ENCODE measurements around the gene SMIM41.

GRCh38 chr12:52061648-52062109 lies 8.1 kb upstream of the ATG101 start:
- RRBS, result 47% methylated on average over 5 of the region's 12 CpGs

DNA sequence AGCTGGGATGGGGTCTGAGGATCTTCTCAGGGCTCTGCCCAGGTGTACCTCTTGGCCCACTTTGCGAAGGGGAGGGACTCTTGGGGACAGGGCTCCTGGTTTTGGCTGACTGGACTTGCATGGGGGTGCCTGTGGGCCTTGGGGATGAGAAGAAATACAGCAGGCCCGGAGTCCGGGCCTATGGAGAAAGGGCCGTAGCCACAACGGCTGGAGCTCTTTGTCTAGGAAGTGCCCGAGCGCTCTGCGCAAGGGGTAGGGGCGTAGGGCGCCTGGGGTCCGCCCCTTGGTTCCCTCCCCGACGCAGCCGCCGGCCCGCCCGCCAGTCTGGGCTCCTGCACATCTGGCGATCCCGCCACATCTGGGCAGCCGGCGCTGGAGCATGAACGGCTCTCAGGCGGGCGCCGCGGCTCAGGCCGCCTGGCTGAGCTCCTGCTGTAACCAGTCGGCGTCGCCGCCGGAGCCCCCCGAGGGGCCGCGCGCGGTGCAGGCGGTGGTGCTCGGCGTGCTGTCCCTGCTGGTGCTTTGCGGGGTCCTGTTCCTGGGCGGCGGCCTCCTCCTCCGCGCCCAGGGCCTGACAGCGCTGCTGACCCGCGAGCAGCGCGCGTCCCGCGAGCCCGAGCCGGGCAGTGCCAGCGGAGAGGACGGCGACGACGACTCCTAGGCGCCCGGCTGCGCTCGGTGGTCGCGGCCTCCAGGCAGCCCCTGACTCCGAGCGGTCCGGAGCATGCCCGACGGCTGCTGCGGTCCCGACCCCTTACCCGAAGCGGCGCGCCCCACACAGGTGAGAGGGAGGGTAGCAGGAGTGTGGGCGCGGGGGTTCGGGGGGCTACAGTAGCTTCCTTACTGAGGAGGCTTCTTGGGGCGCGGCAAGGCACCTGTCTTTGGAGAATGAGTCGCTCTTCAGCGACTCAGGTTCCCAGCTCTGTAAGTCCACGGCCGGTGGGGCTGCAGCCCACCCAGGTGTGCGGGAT lies at the start of gene SMIM41:
SMIM41 (plus strand) TSS at position 304 of the 971 bp plus-strand sequence.
- RRBS, result 78% methylated on average over 26 of the region's 87 CpGs

DNA sequence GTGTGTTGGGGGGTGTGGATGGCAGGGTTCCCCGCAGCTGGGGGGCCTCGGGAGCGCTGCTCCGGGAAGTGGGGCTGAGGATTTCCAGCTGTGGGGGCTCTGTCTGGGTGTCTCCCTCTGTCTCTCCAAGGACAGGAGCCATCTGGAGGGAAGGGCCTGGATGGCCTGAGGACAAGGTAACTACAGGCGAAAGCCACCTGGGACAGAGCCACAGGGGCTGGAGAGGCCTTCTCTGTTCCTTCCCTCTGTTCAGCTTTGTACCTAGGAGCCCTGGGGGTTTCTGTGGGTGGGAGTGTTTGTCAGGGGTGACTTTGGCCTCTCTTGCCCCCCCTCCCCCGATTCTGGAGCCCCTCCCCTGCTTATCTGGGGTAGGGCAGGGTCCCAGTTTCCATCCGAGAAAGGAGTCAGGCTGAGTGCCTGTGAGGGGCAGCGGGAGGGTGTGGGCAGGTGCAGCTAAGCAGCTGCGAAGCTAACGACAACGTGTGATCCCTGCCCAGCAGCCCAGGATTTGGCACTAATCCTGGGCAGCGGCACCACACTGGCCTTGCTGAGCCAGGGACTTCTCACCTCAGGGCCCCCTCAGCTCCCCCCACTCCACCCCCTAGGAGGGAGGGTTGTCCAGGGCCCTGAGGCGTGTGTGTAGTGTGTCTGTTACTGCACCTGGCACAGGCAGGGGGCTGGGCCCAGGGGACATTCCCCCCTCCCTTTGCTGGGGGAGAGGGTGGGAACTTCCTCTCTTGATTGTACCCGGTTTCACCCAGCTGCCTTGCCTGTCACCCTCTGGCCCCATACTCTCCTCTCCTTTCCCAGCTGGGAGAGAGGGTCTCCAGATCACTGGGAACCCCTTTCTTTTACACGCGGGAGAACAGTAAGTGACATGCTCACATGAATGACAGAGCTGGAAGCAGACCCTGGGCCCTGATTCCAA lies 1.7 kb downstream of the SMIM41 start:
- RRBS, result no CpG with 5 or more reads among the region's 16 CpGs

- RRBS, result no CpG with 5 or more reads among the region's 17 CpGs
Measured at GRCh38 chr12:52145288-52146147, 46.3 kb downstream of the KRT80 start.

- RRBS, result no CpG with 5 or more reads among the region's 10 CpGs
Measured at GRCh38 chr12:52185577-52186010, 6.2 kb downstream of the KRT80 start.

- RRBS, result no CpG with 5 or more reads among the region's 5 CpGs
Measured at GRCh38 chr12:52186011-52186481, 5.8 kb downstream of the KRT80 start.

- RRBS, result no CpG with 5 or more reads among the region's 4 CpGs
Measured at GRCh38 chr12:52230810-52231387, 2.1 kb upstream of the KRT7 start.

- RRBS, result no CpG with 5 or more reads among the region's 13 CpGs
Measured at GRCh38 chr12:52245856-52246810, 13.1 kb downstream of the KRT7 start.

- RRBS, result no CpG with 5 or more reads among the region's 9 CpGs
Measured at GRCh38 chr12:52488207-52488774, 4.8 kb downstream of the KRT6A start.

GRCh38 chr12:52872876-52873435 lies 24.2 kb upstream of the KRT78 start:
- RRBS, result no CpG with 5 or more reads among the region's 10 CpGs

DNA sequence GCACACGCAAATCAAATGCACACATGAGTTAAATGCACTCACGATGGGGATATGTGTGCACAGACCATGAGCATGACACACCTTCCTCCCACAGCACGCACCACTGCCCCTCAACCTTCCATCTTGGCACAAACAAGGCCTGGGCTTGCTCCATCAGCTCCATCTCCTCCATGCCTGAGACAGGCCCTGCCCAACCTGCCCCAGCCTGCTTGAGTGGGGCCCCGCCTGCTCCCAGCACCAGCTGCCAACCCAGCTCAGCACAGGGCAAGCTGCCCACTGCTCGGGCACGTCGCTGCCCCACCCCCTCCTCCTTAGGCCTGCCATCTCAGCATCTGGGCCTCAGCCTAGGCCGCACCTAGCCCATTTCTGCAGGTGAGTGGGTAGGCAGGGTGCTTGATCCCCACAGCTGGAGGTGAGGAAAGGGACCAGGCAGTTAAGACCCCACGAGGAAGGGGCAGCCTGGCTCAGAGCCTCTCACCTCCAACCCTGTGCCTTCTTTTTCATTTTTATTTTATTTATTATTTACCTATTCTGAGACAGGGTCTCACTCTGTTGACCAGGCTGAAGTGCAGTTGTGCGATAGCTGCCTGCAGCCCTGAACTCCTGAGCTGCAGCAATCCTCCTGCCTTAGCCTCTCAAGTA lies 27.7 kb upstream of the KRT78 start:
- RRBS, result no CpG with 5 or more reads among the region's 10 CpGs

DNA sequence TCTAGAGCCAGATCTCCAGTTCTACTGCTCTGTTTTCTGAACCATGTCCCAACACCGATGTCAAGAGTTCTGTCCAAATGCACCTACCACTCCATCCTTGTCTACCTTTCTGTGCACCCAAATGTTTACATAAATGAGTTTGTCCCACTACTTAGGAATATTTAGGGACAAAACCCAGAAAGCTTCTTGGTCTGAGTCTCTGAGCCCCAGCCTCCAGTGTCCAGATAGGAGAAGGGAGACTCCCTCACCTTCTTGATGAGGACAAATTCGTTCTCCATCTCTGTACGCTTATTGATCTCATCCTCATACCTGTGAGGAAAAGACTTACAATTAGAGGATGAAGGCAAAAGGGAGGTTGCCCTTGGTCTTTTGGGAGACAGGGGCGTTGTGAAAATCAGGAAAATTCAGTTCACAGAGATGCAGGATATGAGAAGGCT lies 3.9 kb downstream of the KRT8 start:
- RRBS, result no CpG with 5 or more reads among the region's 4 CpGs

- RRBS, result no CpG with 5 or more reads among the region's 18 CpGs
Measured at GRCh38 chr12:52902324-52902874, 2.5 kb downstream of the KRT8 start.

GRCh38 chr12:52927141-52927830 lies 21.6 kb upstream of the KRT18 start:
- RRBS, result no CpG with 5 or more reads among the region's 6 CpGs

GRCh38 chr12:52942436-52942751 lies 6.5 kb upstream of the KRT18 start:
- RRBS, result no CpG with 5 or more reads among the region's 4 CpGs

DNA sequence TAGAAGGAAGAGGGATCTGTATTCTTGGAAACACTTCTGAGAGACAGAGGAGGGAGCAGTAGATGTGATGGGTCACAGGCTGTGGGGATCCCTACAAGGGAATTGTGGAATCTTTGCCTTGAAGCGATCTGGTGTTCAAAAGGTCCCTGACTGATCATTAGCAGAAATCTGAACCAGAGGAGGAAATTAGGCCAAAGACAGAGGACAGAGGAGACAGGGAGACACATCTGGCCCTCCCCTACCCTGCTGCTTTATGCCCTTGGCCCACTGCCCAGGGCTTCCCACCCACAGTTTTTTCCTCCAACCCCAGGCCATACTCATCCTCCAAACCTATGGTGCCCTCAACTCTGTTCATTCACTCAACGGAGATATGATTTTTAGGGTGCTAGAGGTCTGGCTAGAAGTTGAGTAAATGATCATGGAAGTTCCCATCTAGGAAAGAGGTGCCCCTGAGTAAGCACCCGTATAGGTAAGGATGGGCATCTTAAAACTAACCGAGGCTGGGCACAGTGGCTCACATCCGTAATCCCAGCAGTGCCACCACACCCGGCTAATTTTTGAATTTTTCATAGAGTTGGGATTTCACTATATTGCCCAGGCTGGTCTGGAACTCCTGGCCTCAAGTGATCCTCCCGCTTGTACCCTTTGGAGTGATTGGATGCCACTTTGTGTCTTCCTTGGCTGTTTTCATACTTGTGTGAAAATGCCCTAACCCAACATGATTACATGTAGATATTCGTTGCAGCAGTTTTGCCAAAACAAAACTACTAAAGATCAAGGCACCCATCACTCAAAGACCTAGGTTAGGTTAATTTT lies 4.3 kb downstream of the KRT18 start:
- RRBS, result no CpG with 5 or more reads among the region's 8 CpGs

DNA sequence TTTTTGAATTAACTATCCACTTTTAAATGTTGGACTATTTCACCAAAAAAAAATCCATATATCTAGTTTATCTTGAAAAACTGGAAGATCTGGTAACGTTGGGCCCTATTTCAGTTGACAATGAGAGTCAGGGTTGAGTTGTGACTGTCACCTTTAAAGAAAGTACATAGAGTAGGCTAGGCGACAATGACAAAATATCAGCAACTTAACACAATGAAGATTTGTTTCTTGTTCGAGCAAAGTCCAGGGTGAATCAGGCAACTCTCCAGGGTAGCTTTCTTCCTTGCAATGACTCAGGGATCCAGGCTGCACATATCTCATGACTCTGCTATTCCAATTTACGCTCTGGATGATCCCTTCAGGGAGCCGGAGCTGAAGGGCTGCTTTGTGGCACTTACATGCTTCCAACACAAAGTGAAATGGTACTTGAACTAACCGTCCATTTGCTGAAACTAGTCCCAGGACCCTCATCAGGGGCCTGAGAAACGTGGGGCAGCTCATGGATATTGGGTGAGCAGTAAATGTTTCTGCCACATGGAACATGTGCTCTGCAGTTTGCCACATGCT lies 13.2 kb upstream of the EIF4B start:
- RRBS, result no CpG with 5 or more reads among the region's 7 CpGs

DNA sequence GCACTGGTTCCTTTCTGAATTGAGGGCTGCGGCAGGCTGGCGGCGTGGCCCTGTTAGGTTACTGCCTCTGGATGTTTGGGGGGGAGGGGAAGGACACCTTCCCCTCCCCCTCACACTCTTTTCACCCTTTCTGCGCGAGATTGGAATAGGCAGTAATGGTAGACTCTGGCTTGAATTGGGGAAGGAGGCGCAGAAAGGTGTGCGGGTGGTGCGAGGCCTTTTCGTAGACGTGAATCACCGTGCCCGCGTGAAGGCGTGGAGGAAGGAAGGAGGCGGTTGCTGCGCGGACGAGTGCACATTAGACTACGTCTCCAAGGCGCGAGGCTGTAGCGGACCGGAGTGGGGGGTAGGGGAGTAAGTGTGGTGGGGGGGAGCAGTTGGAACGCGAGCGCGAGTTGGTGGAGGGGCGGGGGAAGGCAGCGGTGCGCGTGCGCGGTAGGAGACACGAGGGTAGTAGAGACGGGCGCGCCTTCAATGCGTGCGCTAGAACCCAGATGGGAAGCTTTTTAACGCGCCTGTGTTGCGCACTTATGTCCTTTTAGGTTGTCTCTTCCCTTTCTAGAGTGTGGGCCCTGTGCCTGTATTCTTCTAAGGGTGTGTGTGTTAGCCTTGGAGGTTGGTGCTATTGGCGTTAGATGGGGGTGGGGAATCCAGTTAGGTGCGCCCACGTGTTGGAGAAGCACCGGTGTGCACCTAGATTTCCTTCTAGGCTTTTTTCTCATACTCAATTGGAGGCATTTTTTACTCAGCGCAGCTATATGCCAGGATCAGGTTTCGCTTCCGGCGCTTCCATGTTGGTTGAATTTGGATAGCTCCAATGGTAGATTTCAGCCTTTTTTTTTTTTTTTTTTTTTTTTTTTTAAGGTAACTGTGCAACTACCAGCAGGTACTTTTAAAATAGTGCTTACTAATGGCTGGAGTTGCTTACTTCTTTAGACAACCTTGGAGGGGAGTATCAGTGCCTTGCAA lies 616 bp downstream of the EIF4B start:
- RRBS, result 3% methylated on average over 4 of the region's 50 CpGs

GRCh38 chr12:53009547-53010674 lies 3.7 kb downstream of the EIF4B start:
- RRBS, result no CpG with 5 or more reads among the region's 5 CpGs

DNA sequence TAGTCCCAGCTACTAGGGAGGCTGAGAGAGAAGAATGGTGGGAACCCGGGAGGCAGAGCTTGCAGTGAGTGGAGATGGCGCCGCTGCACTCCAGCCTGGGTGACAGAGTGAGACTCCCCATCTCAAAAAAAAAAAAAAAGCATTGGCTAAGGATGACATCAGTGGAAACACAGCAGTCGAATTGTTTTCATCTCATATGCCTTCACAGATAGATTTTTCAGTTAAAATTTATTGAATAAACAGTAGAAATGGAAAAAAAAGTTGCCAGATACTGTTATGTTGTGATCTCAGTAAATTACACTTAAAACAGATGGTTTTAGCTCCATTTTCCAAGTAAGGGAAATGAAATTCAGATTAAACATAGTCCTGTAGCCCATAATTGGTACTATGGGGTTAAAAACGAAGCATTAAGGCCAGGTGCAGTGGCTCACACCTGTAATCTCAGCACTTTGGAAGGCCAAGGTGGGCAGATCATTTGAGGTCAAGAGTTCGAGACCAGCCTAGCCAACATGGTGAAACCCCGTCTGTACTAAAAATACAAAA lies 21.4 kb upstream of the TNS2 start:
- RRBS, result no CpG with 5 or more reads among the region's 7 CpGs